Bronchus fibroblast of lung (primary cell): ENCODE measurements around the genes MBD6 and TSFM.

DNA sequence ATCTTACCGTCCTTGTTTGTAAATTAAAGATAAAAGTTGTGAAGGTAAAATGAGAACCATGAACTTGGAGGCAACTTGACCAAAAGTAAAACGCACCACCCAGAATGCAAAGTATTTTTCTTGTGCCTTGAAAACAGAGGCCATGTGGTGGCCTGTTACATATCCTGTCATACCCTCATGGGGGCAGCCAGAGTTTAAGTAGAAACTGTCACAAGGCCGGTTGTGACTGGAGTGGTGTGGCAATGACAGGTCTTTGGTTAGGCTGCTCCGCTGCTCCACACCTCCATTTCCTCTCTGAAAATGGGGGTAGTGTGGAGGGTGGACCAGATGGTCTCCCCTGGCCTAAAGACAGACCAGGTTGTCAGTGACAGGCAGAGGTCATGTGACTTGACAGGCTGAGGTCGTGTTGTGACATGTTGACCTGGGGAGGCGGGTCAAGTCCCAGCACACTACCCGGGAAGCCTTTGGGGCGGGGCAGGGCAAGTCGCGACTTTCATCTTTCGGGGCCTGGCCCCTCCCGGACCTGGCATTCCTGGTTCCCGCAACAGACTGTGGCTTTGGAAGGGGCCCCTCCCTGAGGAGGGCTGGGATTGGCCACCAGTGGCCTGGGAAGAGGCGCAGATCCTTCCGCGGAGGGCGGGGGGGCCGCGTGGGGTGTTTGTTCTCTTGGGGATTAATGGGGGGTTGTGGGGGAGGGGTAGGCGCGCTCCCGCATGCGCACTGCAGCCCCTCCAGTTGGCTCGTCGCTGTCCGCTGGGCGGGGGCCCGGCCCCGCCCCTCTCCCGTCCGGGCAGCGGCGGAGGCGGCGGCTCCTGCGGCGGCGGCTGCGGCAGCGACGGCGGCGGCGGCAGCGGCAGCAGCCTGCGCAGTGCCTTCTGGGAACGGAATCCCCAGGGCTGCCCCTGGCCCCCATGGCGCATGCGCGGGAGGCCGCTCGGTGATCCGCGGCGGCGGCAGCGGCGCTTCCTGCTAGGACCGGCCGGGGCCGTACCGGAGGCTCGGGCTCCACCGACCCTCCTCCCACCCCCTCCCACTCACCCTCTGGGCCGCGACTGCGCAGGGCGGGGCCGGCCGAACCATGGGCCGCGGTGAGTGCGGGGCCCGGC is at the start of gene MBD6:
Gene MBD6 (plus strand): TSS at position 901 of the 1,106 bp plus-strand sequence.
- RAMPAGE, long total RNA, result no peak

- RAMPAGE, long total RNA, result no peak
Measured at GRCh38 chr12:57530017-57531123, 7.7 kb downstream of the MBD6 start.

DNA sequence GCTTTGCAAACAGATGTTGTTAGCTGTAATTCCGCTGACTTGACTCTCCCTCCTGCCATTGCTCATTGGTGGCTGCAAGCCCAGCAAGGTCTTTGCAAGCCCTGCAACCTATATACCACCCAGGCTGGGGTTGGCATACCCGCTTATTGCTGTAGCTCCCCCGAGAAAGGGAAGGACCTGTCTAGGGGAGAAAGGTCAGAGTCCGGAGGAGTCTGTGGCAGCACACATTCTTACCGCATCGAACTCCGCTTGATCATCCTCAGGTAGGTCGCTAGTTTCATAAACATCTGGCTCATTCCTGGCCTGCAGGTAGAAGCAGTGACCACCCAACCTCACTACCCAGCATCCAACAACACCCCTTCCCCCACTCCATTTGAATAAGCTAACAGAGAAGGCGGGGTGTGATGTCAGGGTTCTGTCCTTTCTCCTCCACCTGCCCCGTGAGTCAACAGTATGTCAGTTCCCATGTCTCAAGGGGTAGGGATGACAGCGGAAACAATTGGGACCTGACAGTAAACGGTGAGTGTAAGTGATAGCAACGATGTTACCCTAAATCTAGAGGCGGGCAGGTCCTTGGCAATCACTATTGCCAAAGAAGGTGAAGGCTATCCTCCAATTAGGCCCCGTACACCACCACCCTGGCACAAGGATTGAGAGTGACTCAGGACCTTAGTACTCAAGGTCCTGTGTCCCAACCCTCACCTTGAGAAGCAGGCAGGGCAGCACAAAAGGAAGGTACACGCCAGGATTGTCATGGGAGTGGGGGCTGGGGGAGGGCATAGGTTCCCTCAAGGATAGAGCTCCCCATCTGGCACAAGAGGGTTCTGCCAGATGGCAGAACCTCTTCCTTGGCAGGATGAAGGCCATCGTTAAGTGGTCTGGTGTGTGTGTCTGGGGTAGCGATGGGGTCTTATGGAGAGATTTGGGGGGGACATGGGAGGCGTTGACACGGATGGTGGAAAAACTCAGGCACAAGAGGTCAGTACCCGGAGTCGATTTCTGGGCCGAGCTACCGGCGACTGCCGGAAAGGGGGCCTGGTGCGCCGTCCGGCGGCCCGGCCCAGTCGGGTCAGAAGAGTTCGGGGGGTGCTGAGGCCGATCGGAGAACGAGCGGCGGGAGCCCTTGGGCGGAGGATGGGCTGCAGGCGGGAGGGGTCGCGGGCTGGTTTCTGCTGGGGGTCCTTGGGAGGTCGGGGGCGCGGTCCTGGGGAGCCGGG is 790 bp downstream of the DCTN2 start:
- RAMPAGE, long total RNA, result no peak

GRCh38 chr12:57603807-57604309 is 766 bp upstream of the DTX3 start:
- RAMPAGE, long total RNA, result no peak

GRCh38 chr12:57618266-57618634 is 7.0 kb downstream of the ARHGEF25 start:
- RAMPAGE, long total RNA, result no peak

DNA sequence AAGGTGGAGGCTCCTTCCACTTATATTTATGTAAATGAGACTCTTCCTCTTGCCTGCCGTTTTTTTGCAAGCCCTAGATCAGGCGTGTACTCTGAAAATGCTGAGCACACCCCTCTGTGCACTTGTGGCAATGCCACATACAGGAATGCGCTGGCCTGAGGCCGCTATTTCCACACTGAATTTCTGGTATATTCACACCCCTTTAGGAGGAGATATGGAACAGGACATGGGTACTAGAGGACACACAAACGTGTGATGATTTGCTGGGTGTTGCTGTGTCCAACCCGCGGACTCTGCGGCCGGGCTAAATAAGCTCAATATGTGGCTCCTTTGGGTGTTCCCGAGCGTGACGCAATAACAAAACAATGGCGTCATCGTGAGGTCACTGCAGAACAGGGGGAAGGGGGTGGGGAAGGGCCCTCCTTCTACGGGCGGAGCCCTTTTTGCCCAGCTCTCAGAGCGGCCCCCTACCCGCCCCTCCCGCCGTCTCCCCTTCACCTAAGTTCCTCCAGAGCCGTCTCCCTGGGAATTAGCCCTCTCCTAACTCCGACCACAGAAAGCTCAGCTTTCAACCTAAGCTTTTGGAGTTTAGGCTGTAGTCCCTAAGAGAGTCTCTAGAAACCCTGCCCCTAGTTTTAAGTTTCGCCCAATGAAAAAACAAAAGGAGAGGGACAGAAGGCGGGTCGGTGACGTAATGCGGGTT is 438 bp upstream of the TSPAN31 start:
- RAMPAGE, long total RNA, result no peak

- RAMPAGE, long total RNA, result no peak
Measured at GRCh38 chr12:57771414-57771970, 413 bp downstream of the METTL1 start.

GRCh38 chr12:57782430-57783403 is at the start of gene TSFM:
Gene TSFM (plus strand): TSS chr12:57782787.
- RAMPAGE, long total RNA, result start-site peak on the plus strand at chr12:57782758-57782790, 161 and 145 reads in 2 replicates

DNA sequence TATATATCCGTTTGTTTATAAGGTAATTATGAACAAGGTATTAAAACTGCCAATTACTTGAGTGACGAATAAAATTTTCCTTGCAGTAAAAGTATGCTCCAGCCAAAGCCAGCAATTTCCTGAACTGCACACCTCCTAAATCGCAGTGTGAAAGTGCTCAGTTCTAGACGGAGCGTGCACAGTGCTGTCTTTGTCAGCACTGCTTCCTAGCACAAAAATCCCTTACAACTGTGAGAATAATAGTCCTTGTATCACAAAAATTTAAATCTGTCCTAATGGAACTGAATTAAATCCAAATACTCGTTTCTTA is 26.3 kb downstream of the LRIG3 start:
- RAMPAGE, long total RNA, result no peak

DNA sequence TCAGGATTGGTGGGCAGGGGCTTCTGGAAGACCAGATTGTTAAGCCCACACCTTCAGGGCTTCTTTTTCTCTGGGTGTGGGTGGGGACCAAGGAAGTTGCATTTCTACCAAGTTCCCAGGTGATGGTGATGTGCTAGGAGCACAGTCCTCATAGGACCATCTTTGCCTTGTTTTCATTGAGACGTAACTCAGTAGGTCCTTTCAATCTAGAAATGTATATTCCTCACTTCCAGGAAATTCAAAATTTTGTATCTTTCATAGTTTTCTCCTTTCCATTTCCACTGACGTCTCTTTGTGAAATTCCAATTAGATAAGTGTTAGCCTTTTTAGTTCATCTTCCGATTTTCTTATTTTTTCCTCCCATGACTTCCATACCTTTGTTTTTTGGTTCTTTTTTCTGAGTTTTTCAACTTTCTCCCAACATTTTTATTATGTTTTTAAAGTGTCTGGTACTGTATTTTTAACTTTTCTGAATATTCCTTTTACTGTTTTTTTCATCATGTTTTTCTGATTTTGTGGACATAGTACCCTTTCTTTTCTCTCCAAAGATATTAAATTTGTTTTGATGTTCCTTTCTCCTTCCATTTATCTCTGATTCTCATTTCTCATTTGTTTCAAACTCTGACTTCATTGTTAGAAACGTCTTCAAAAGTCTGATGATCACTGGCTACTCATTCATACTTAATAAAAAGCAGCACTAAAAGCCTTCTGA is 21.1 kb downstream of the LRIG3 start:
- RAMPAGE, long total RNA, result no peak

- RAMPAGE, long total RNA, result no peak
Measured at GRCh38 chr12:58906871-58907392, 13.4 kb downstream of the LRIG3 start.

DNA sequence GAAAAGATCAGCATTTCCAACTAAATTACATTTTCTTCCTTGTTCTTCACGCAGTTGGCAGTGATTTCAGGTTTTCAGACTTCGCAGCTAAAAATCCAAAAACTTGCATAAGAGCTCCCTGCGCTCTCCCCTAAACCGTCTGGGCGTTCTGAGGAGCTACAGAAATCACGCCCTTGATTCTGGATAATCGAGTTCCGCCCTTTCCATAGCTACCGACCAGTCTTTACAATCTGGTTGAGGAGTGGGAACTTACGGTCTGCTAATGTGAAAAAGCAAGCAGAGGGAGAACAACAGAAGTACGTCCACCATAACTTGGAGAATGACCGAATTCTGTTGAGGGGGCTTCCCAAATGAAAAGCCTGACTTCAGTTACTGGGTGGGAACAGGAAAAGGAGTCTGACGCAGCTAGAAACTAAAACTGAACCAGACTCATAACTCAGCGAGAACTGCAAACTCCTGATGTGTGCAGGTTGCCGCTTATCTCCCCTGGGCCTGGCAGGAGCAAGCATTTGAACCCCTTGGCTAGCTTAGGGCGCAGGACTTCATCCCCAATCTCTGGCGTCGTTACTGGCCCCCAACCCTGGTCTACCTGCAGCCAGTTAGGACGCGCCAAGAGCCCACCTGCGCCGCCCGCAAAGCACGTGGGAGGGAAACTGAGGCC is 1.0 kb downstream of the LRIG3 start:
- RAMPAGE, long total RNA, result no peak

DNA sequence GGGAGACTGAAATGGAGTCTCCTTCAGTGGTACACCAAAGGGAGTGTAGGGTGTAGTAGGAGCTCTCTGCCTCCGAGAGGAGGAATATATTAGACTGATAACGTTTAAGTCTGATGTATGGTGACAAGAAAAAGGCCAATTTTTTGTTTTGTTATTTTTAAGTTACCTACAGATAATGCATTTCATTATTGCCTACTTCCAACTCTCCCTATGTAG is 58.6 kb upstream of the MON2 start:
- RAMPAGE, long total RNA, result no peak

DNA sequence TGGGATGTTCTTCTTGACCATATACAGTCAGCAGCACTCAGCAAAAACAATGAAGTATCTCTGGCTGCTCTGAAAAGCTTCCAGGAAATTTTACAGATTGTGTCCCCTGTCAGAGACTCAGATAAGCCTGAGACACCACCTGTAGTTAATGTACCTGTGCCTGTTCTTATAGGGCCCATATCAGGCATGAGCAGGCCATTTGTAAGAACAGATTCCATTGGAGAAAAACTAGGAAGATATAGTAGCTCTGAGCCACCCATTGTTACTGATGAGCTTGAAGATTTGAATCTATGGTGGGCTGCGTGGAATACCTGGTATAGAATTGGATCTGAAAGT is 93.8 kb downstream of the MON2 start:
- RAMPAGE, long total RNA, result no peak

DNA sequence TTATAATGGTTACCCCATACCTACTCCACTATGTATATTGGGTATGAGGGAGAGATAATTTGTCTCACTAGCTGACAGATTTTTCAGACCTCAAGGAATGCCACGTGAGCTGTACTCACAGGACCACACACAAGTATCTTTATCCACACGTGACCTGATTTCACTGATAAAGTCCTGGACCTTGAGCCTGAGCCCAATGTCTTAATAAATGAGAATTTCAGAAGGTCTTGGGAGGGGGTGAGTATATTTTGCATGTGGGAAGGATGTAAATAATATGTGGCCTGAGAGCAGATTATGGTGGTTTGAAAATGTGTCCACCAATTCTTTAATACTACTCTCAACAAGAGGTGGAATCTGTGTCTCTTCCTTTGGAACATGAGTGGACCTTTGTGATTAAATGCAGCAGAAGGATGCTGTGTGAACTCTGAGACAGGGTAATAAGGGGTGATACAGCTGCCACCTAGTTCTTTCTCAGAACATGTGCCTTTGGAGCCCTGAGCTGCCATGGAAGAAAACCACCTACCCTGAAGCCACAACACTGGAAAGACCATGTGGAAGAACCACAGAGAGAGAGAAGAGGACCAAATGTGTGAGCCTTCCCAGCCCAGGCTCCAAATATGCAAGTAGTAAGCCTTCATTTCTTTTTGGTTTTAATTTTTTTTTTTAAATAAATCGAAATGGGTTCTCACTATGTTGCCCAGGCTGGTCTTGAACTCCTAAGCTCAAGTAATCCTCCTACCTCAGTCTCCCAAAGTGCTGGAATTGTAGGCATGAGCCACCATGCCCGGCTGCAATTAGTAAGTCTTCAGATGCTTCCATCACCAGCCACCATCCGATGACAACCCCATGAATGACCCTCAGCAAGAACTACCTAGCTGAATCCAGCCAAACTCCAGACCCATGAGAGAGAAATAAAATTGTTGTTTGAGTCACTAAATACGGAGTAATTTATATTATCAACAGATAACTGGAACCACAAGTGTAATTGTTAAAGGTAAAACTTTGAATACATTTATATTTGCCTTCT is 149.4 kb downstream of the MON2 start:
- RAMPAGE, long total RNA, result no peak

- RAMPAGE, long total RNA, result no peak
Measured at GRCh38 chr12:62618916-62619324, 152.3 kb downstream of the MON2 start.

GRCh38 chr12:62629586-62629785 is 162.9 kb downstream of the MON2 start:
- RAMPAGE, long total RNA, result no peak

GRCh38 chr12:62647217-62648323 is 180.9 kb downstream of the MON2 start:
- RAMPAGE, long total RNA, result no peak

- RAMPAGE, long total RNA, result no peak
Measured at GRCh38 chr12:62866488-62867306, 68.3 kb downstream of the PPM1H start.

GRCh38 chr12:62965159-62965714 is 30.3 kb upstream of the PPM1H start:
- RAMPAGE, long total RNA, result start-site peak on the plus strand at chr12:62965300-62965314, 50 and 59 reads in 2 replicates